GM19239 (cell line): ENCODE results near the genes FGD6 and HAL.

DNA sequence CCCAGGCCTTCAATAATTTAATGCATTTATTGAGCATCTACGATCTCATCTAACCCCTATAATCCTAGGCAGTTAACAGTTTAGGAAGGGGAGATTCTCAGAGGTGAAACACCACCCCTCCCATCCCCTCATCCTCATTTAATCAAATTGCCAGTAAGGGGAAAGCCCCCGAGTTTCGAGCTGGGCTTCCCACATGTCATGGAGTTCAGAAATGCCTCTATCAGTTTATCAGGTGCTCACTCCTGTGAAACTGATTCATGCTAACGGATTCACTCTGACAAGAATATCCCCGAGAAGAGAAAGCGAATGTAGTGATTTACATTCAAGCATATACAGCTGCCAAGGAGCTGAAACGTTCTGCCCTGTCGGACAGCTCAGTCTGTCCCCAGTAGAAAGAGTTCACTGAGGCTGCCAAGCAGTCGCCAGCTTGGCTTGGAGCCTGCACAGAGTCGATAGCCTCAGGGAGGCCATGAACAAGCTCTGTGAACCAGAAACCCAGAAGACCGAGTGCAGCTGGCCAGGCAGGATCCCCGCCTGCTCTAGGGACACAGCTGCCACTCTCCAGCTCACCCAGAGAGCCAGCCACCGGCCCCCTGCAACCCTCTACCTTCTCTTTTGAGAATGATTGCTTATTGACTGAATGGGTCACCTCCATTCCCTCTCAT is 88.4 kb downstream of the TMCC3 start:
- RRBS: no CpG with 5 or more reads among the region's 13 CpGs

- RRBS: no CpG with 5 or more reads among the region's 1 CpG
Observed at GRCh38 chr12:94576205-94576553, 74.2 kb downstream of the TMCC3 start.

DNA sequence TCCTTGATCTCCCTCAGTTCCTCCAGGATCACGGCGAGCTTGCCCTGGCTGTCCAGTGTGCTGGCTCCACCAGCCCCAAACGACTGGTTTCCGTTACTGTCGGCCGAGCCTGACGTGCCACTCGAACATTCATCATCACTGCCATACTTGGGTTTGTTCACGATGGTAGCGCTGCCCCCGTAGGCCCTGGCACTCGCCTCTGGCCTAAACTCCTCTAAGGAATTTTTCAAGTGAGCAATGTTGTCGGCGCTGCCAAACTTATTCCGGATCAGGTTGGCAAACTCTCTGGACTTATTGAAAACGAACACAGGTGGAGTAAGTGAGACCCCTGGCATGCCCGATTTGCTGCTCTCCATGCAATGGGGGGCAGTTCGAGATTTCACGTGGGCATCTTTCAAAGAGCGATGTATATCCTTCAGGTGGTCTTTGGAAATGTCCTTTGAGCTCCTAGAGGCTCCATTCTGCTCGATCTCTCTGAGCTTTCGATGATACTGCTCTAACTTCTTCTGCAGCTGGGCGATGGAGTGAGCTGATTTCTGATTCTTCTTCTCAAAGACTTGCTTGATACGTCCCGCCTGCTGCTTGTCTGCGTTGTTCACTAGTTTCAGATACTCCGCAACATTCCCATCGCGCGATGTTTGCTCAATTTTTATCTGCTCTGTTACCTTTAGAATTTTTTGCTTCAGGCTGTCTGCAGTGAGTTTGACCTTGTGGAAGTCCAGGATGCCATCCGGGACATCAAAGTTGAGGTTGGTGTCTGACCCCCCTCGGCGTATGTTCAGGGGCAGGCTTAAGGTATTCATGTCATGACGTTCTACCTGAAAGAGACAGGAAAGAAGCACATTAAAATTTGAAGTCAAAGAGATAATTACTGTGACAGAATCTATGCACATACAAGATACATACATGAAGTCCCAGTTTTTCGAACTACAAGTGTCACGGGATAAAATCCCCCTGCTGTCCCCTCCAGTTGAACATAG is 68.3 kb downstream of the TMCC3 start:
- RRBS: no CpG with 5 or more reads among the region's 36 CpGs

DNA sequence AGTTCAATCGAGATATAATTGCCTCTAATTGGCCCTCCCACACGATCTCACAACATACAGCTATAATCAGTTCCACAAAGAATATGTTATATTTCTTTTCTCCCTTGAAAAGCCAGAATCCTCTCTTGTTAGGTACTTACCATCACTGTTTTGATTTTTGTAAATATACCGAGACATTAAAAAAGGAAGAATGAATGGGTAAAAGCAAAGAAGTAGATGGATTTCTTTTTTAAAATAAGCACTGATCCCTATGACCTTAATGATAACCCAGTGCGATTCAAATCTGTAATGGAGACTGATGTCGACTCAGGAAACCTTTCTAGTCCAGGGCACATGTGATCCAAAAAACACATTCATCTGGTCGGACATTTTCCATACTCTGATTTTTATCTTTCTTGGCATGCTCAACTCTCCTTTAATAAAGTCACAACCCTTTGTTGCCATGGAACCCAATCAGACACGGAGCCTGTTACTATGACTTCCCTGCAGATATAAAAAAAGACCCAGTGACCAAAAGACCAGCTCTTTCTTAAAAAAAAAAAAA is 28.0 kb downstream of the TMCC3 start:
- RRBS: no CpG with 5 or more reads among the region's 7 CpGs

- RRBS: no CpG with 5 or more reads among the region's 7 CpGs
Observed at GRCh38 chr12:94769126-94769527, 118.8 kb upstream of the TMCC3 start.

DNA sequence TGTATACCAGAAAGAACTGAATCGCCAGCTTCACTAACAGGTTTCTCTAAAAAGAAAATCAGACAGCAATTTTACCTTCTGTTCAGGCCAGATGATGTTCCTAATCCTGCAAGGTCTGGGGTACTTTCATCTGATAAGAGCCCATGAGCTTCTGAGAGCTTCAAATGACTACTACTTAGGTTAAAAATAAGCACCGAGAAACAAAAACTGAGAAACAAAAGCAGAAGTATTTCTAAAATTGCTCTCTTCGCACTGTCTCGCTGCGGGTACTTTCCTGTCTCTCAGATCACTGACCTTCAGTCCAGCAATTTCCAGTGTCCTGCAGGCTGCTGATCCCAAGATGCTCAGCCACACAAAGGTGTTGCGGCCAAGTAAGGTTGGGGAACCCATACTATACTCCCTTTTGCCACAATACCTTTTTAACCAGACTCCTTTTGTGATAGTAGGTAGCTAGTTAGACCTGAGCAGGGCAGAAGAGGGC is 167.7 kb upstream of the TMCC3 start:
- RRBS: no CpG with 5 or more reads among the region's 6 CpGs

DNA sequence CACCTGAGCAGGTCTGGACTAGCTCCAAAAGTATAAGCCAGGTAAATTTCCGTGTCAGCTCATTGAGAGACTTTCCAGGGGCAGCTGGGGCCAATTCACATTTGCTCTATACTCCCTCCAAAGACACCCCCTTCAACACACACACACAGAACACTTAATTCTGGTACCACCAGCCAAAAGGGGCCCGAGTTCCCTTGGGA is 131.4 kb downstream of the NDUFA12 start:
- RRBS: no CpG with 5 or more reads among the region's 2 CpGs

DNA sequence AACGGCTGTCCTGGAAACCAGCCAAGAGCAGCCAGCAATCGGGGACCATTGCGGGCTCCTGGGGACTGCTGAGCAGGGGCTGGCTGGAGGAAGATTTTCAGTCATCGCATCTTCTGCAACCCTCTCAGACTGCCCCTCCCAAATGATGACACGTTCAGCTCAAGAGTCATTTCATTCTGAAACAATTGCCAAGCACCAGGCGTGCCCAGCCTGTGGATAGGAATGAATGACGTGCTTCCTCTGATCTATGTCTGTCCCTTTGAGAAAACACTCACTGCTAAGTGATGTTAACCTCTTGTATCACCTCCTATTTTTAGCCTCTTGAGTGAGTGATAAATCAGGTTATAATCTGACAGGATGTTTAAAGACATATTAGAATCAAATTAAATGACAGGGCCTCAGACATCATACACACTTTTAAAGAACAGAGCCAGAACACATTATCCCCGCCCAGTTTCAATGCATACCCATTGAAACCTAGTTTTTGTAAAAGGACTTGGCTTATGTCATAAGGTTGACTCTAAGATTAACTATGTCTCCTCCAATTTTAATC is 62.0 kb downstream of the NDUFA12 start:
- RRBS: no CpG with 5 or more reads among the region's 8 CpGs

GRCh38 chr12:95216553-95216876 is 752 bp downstream of the FGD6 start:
- RRBS: no CpG with 5 or more reads among the region's 3 CpGs

- RRBS: 1% methylated on average over 19 of the region's 82 CpGs
Observed at GRCh38 chr12:95216877-95217723, at the start of gene FGD6. TSS of gene FGD6 (minus strand) at chr12:95217467.

- RRBS: no CpG with 5 or more reads among the region's 15 CpGs
Observed at GRCh38 chr12:95380074-95380735, 93.7 kb upstream of the METAP2 start.

- RRBS: no CpG with 5 or more reads among the region's 5 CpGs
Observed at GRCh38 chr12:95385718-95386235, 88.2 kb upstream of the METAP2 start.

- RRBS: no CpG with 5 or more reads among the region's 14 CpGs
Observed at GRCh38 chr12:95573698-95574628, 22.7 kb upstream of the USP44 start.

GRCh38 chr12:95763742-95764397 is 26.7 kb downstream of the NTN4 start:
- RRBS: no CpG with 5 or more reads among the region's 1 CpG

DNA sequence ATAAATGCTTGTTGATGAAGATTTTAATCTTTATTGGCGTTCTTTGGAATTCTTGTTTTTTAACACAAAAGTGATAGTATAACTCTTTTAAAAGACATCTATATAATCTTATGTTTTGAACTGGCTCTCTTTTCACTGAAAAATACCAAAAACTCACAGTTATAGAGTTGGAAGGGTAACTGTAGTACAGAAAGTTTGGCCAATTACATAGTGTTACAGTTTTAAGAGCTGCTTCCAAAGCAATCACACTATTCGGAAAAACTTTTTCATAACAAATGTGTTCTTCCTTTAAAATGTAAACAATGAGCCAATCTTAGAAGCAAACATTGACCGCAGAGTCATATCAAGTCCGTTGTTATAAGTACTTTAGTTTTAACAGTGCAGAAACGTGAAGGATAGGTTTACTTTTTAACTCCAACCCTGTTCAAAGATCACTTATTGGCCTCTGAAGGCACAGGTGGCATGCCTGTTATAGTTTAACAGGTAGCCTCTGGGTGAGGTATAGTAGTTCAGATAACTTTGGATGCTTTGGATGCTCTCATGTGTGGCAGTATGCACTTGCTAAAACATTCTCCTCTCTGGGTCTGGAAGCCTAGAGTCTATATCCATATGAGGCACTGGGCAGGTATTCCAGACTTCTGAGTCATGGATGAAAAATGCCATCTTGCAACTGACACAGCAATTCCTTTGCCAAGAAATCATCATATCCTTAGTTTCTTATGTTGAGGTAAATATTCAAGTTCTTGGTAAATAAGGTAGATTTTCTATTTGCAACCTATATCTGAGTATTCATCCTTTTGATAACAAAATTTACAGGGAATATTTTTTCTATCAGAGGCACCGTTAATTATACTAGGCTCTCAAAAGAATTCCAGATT is 12.2 kb upstream of the NTN4 start:
- RRBS: no CpG with 5 or more reads among the region's 6 CpGs

DNA sequence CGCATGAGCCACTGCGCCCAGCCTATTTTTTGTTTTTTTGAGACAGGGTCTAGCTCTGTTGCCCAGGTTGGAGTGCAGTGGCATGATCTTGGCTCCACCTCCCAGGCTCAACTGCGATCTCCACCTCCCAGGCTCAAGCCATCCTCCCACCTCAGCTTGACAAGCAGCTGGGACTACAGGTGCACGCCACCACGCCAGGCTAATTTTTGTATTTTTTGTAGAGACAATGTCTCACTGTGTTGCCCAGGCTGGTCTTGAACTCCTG is 1.2 kb downstream of the AMDHD1 start:
- RRBS: no CpG with 5 or more reads among the region's 5 CpGs

- RRBS: 84% methylated on average over 5 of the region's 24 CpGs
Observed at GRCh38 chr12:95956569-95957053, 13.5 kb downstream of the AMDHD1 start.

GRCh38 chr12:95996196-95996751 is at the start of gene HAL:
TSS of gene HAL (minus strand) at chr12:95996344.
- RRBS: no CpG with 5 or more reads among the region's 5 CpGs

DNA sequence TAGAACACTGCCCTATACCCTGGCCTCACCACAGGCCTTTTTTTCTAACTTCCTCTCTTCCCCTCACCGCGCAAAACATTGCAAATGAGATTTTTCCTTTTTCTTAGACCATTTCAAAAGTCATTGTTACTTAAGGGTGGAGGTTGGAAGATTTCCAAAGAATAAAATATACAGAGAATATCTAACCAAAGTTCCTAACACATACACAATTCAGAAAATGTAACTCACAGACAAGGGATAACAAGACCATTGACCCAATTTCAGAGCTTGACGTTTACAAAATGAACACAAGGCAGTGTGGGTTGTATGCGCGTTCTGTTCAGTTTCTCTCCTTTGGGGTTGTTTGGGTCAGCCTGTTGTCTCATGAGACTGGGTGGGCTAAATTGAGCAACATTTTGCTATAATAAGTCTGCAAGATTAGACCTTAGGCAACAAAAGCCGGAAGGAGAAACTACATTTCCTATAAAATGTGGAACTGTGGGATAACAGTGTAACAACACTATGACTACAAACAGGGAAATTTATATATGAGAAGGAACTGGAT is 18.8 kb upstream of the LTA4H start:
- RRBS: no CpG with 5 or more reads among the region's 6 CpGs

DNA sequence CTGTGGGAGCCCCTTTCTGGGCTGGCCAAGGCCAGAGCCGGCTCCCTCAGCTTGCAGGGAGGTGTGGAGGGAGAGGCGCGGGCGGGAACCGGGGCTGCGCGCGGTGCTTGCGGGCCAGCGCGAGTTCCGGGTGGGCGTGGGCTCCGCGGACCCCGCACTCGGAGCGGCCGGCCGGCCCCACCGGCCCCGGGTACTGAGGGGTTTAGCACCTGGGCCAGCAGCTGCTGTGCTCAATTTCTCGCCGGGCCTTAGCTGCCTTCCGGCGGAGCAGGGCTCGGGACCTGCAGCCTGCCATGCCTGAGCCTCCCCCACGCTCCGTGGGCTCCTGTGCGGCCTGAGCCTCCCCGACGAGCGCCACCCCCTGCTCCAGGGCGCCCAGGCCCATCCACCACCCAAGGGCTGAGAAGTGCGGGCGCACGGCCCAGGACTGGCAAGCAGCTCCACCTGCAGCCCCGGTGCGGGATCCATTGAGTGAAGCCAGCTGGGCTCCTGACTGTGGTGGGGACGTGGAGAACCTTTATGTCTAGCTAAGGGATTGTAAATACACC is 73.5 kb upstream of the LTA4H start:
- RRBS: no CpG with 5 or more reads among the region's 40 CpGs